ENCODE results near the gene PPP4R3A.

DNA sequence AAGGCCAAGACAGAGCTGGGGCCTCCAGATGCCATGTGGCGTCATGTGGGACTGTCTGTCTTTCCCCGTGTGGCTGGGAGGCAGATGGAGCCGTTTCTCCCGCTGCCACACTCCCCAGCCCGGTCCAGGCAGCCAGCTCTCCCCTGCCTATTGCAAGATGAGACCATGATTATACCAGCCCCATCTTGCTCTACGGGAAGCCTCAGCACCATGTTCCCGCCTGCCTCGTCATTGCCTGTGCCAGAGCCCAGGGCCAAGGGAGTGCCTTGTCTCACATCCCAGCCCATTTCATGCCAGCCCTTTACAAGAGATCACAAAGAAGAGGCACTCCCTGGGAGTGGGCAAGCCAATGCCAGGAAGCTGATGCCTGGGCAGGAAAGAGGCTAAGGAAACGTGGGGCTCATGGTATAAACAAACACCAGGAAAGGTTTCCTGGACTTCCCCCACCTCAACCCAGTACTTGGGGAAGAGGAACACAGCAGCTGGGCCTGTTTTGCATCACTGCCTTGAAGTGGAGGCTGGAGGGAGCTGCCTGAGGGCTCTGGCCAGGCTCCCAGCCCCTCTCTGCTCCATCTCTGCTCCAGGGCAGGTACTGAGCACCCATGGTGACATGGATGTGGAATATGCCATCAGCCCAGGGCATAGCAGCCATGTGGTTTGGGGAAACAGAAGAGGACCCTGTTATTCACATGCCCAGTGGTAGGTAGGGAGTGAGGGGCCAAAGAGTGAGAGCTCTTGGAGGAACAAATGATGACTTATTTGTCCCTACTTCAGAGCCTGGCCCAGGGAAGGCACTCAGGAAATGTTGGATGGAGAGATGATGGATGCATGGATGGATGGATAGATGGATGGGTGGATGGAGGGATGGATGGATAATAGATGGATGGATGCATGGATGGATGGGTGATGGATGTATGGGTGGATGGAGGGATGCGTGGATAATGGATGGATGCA lies 23.7 kb downstream of the GPR68 start:
- PRO-cap = no peak

DNA sequence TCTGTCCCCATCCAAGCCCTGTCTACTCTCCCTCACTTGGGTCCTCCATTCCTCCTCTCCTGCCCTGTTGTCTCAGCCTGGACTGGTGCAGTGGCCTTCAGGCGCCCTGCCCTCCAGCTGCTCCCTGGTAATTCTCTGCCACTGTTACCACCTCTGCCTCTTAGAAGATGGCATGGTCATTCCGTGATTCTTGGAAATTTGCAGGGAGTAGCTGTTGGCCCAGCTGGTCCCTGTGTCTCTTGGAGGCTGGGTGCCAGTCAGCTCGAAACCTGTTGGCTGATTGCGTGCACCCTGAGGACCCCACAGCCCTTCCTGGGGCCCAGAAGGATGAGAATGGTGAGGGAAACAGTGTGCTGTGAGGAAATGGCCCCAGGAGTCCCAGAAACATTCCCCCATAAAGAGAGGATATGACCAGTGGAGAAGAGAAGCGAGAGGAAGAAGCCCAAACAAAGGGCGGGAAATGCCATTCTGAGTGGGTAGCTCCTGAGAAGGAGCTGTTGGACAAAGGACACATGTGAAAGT lies 22.4 kb downstream of the GPR68 start:
- PRO-cap = no peak

- PRO-cap = no peak
Measured at GRCh38 chr14:91317471-91318123, 73.1 kb upstream of the GPR68 start.

GRCh38 chr14:91331710-91332657 lies 85.6 kb downstream of the CCDC88C start:
- PRO-cap = no peak

DNA sequence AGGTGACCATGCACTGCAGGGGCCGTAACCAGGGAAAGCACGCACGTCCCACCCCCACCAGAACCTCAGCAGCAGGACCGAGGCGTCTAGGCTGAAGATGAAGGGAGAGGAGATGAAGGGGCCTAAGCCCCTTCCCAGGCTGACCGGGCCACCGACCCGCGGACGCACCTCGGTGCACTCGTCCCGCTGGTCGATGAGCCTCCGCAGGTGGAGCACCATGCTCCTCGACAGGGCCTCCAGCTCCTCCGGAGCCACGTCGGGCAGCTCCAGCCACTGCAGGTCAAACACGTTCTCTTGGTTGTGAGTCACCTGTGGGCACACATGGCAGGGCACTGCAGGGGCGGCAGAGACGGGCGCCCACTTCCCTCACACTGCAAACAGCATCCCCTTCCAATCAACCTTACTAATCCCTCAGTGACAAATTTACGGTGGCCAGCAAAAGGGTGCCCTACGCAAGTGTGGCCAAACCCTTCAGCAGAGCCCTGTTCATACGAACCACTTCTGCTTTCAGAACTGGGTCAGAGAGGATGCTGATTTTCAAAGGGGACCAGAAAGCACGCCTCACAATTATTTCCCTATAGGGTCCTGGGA lies 77.8 kb downstream of the CCDC88C start:
- PRO-cap = no peak

DNA sequence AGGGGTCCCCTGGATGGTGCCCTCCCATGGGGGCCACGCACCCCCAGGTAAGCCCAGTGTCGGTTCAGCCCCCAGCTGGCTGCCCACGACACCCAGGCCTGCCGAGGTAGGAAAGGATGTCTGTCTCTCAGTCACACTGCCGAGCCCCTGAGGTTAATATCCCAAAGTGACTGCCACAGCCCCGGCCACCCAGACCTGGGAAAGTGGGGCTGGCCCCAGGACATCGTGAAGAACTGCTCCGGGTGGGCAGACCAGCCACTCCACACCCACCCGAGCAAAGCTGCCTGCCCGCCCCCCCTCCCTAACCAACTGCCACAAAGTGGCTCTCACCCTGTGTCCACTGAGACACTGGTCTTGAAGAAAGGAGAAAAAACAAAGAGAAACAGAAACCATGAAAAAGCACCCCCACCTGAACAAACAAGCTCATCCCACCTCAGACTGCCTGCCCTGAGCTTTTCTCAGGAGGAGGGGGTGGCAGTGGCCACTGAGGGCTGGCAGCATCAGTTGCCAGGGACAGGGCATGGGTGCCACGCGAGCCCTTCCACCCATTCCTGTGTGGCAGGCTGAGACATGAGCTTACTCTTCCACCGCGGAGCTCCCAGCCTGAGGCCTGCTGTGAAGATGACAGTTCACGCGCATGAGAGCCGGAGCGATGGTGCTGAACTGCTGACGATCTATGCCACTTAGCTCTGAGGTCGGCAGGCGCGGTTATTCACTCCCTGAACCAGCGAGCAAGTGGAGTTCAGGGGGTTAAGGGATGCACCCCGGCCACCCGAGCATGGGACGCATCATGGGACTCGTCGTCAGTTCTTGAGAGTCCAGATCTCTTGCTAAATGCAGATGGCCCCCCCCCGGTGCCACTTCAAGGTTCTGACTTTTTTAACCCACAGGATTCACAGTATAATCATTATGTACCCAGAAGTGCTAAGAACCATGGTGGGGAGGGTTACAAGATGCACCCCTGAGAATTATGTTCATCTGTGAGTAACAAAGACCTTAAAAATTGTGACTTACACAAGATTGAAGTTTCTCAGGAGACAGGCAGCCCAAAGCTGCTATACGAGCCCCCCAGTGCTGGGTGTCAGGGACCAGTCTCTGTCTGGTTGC lies 40.6 kb downstream of the CCDC88C start:
- PRO-cap = no peak

- PRO-cap = no peak
Measured at GRCh38 chr14:91411279-91411566, 6.4 kb downstream of the CCDC88C start.

- PRO-cap = bidirectional peak, plus-strand start at chr14:91510391, minus-strand start at chr14:91510264
Measured at GRCh38 chr14:91509785-91510733, at the start of gene PPP4R3A. Gene PPP4R3A, minus strand, starts transcription at chr14:91510310.

- PRO-cap = no peak
Measured at GRCh38 chr14:91792245-91792716, 60.4 kb upstream of the CATSPERB start.

- PRO-cap = no peak
Measured at GRCh38 chr14:91877403-91877852, 10.1 kb upstream of the TC2N start.

DNA sequence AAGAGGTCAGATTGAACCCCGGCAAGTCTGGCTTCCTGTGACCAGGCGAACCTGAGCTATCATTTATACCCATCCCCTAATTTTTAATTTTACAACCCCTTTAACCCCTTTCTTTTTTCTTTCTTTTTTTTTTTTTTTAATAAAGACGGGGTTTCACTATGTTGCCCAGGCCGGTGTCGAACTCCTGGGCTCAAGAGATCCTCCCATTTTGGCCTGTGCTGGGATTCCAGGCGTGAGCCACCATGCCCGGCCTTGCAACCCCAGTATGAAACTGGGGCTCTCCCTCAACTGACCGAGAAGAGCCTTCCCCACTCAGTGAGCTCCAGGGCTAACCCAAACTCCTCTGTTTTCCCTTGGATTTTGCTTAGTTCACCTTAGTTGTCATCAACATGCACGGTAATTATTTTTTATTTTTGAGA lies 971 bp downstream of the CPSF2 start:
- PRO-cap = no peak

- PRO-cap = no peak
Measured at GRCh38 chr14:92451651-92452531, 61.7 kb upstream of the RIN3 start.

DNA sequence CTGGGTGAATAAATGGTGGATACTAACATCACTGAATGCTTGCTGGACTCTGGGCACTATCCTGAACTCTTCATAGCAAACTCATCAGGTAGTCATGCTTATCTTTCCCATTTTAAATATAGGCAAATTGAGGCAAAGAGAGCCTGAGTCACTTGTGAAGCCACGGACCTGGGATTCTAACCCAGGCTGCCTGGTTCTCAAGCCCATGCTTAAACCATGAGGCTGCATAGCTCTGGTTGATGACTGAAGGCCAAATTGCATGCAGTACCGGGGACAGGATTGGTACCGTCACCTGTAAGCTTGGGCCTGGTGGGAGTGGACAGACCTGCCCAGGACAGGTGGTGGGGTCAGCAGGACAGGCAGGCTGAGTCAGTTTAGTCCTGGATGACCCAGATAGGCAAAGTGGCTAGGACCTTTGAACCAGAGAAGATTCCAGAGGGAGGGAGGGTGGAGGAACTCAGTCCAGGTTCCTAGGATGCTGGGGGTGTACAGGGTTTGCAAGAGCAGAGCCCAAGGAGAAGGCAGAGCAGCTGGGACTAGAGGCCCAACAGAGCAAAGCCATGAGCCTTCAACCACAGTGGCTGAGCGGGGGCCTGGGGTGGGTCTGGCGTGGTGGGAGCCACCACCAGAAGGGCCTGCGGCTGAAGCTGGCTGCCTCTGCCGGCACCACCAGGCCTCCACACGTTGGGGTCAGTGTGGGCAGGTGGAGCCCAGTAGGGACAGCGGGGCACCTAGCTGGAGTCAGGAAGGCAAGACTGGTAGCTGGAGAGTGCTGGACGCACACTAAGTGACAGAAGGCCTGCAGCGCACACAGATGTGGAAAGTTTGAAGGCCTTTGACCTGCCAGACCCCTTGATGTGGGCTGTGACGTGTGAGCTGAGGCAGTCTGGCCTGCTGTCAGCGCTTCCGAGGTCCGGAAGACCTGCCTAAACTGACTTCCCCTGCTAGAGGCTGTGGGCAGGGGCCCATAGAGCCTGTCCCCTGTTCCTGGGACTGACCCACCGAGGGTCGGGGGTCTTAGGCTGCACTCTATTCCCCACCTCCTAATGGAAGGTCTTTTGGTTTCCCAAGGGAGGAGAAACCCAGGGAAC lies 26.1 kb downstream of the RIN3 start:
- PRO-cap = no peak

DNA sequence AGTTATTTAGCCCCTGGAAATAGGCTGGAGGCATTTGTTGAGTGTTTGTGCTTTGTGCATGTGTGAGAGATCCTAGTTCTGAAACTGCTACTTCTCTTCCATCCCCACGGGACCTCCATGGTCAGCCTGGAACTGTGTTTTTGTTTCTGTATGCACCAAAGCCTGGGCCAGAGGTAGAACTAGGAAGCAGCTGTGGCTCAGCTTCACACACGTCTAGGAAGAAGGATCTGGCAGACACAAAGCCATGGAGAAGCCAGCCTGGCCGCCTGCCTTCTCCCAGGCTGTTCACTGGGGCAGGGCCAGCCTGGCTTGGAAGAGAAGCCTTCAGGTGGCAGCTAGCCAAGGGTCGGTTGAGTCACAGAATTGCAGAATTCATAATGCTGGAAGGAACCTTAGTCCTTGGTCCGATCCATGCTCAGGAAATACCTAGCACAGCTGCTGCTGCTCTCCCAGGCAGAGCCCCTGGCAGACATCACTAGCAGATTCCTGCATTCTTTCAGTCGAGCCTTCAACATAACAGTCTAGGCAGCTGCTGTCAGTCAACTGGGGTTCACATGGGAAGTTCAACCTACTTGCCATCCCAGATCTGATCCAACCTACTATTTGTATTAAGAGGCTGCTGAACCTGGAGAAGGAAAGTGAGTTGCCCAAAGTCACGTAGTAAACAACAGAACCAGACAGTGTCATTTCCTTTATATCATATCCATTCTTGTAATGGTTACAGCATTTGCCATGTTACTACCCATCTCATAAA lies 27.1 kb downstream of the RIN3 start:
- PRO-cap = no peak

DNA sequence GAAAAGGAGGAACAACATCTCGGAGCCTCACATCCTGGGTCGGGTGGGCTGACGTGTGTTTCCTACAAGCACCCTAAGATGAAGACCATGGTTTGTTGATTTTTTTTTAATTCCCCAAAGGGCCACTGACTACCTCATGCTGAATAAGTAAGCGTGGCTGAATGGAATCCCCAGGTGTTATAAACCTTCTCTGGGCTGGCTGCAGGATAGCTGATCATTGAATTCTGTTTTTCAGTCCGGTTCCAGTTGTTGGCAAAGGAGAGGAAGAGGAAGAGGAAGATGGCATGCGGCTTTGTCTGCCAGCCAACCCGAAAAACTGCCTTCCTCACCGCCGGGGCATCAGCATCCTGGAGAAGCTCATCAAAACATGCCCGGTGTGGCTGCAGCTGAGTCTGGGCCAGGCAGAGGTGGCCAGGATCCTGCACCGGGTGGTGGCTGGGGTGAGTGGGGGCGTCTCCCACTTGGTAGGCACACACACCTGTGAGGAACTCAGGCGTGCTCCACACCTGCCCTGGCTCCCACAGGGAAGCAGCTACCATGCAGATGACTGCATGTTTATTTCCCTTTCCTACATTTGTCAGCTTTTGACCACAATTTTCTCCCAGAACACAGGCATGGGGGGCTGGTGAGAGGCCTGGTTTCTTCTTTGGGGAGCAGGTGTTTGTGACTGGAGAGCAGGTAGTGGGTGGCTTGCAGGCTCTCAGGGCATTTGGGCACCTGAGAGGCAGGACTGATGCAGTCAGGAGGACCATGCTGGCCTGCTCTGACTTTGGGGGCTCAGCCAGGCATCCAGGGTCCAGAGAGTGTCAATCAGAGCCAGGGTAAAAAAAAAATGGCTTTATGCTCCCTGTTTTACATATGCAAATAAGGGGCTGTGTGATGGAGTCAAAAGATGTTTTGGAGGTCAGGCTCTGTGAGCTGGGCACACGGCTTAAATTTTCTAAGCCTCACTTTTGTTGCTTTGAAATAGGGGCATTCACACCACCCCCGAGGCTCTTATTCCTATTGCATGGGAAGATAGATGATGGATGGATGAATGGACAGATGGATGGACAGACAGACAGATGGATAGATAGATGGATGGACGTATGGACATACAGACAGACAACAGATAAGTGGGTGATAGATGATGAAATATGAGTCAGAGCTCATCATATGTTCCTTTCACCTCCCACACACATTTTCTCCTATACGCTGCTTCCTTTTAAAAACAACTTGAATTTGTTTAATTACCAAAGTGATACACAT lies 42.4 kb downstream of the RIN3 start:
- PRO-cap = no peak

DNA sequence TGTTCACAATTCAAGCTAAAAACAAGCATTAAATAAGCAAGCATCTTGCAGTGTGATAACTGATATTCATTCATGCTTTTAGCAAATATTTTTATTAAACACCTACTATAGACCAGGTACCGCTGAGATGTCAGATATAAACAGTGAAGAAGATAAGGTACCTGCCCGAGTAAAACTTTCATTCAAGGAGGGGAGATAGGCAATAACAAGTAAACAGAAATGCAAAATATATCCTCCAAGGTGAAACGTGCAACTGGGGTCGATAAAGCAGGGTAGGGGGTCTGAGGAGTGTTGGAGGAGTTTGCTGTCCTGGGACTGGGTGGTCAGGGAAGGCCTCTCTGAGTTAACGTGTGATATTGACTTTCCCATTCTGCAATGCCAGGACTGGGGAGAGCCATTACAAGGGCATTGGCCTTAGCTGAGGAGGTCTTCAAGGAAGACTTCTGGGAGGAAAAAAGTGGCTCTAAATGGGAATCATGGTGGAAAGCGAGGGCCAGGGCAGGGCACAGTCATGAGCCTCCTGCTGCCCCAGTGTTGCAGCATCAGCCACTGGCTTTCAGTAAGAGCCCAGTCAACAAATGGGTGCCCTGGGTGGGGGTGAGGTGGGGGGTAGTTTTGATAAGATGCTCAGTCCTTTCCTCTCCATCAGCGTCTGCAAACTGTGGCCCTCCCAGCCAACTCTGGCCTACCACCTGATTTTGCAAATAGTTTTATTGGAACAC lies 79.2 kb downstream of the LGMN start:
- PRO-cap = no peak

DNA sequence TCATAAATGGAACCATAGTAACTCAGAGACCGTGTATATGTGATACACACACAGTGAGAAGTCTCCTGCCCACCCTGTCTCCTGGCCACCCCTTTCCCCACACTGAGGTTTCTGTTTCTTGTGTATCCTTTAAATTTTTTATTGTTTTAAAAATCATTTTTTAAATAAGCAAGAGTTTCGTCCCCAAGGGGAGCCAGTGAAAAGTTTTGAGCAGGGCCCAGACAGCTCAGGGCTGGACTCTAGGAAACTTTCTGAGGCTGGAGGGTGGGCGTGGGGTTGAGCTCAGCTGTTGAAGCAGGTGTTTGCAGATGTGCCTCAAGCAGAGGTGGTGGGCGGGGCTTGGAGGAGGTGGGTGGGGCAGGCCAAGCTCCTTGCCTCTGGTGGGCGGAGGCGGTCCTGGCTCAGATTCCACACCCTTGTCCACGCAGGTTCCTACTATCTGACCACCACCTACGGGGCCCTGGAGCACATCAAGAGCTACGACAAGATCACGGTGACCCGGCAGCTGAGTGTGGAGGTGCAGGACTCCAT lies 63.8 kb downstream of the LGMN start:
- PRO-cap = no peak

GRCh38 chr14:92686777-92687504 lies 61.5 kb downstream of the LGMN start:
- PRO-cap = no peak

DNA sequence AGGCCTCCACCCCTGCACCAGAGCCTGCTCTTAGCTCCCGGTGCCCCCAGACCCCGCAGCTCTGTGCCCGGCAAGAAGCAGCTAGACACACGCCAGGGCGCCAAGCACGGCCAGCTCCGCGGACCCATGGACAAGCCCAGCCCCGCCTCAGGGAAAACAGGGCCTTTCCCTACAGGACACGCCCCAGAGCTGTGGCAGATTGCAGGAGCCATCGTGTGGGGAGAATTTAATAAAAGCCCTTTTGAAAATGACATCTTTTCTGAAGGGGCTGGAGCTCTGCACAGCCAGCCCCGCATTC lies 59.7 kb downstream of the LGMN start:
- PRO-cap = no peak

DNA sequence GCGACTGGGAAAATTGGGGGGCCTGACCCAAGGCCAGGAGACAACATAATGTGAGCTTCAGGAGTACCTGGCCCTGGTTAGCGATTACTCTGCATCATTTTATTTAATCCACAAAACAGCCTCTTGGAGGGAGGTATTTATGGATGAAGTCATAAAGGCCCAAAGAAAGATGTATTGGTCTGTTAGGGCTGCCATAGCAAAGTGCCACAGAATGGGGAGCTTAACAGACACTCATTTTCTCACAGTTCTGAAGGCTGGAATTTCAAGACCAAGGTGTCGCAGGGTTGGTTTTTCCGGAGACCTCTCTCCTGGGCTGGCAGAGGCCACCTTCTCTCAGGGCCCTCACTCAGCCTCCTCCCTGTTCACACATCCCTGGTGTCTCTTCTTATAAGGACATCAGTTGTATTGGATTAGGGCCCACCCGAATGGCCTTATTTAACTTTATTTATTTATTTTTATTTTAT lies 57.4 kb downstream of the LGMN start:
- PRO-cap = no peak

All from pulmonary artery (tissue), 1 donor.